ENCODE measurements around the gene FBXO9.

- PRO-cap, 2 experiments, result no peak in any of the 2 experiments
These were observed 4.4 kb upstream of the TMEM14A start for GRCh38 chr6:52666533-52666865.

DNA sequence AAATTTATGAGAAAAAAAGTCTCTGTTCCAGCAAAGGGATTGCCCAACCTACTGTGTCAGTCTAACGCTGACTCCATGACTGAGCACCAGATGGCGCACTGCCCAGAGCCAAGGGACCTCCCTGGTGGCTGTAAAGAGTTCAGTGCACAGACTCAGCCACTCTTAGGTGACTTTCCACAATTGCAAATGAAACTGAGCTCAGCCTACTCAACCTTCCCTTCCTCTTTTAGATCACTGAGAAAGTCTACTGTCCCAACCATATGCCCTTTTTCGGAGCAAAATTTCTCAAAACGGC lies 38.8 kb downstream of the GSTA2 start:
- PRO-cap, 2 experiments, result no peak in any of the 2 experiments

DNA sequence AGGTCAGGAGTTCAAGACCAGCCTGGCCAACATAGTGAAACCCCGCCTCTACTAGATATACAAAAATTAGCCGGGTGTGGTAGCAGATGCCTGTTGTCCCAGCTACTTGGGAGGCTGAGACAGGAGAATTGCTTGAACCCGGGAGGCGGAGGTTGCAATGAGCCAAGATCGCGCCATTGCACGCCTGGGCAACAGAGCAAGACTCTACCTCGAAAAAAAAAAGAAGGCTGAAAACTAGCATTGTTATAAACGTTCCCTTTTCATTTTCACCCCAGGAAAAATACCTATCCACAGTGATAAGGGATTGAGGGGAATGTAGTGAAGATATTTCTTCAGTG lies 9.3 kb downstream of the GSTA4 start:
- PRO-cap, 2 experiments, result no peak in any of the 2 experiments

DNA sequence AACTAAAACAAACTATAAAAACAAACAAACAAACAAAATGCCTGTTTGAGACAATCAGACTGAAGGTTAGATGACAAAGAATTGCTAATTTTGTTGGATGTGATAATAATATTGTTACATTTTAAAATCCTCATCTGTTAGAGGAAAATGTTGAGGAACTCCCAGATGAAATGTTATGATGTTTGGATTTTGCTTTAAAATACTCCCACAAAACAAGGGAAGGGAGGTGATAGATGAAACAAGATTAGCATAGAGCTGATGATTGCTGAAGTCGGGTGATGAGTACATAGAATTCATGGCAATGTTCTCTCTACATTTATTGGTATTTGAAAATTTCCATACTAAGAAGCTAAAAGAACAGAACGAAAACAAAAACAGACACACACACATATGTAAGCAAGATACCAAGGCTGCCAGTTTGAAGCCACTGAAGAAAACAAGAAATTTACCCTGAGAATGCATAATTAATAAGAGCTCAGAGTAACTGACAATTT lies 1.6 kb downstream of the GSTA4 start:
- PRO-cap, 2 experiments, result no peak in any of the 2 experiments

DNA sequence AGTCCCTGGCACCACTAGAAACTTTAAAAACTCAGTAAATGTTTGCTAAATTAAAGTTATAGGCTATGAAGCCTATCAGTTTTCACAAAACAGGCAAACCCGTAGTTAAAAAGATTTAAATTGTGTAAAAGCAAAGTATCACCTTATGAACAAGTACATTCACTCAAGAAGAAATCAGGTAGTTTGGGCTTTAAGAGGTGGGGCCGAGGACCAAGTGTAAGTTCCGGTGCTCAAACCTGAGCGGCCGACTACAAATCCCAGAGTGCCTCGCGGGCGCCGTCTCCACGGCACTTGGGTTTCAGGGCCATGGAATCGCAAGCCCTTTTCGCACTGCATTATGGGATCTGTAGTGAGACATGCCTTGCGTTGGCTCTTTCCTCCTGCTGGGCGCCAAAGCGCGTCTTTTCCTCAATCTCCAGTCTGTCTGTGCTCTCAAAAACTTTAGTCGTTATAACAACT lies 590 bp upstream of the FBXO9 start:
- PRO-cap, 2 experiments, result peak in 2 of 2 experiments; most common plus-strand start position 352 of the sequence (in 2)

DNA sequence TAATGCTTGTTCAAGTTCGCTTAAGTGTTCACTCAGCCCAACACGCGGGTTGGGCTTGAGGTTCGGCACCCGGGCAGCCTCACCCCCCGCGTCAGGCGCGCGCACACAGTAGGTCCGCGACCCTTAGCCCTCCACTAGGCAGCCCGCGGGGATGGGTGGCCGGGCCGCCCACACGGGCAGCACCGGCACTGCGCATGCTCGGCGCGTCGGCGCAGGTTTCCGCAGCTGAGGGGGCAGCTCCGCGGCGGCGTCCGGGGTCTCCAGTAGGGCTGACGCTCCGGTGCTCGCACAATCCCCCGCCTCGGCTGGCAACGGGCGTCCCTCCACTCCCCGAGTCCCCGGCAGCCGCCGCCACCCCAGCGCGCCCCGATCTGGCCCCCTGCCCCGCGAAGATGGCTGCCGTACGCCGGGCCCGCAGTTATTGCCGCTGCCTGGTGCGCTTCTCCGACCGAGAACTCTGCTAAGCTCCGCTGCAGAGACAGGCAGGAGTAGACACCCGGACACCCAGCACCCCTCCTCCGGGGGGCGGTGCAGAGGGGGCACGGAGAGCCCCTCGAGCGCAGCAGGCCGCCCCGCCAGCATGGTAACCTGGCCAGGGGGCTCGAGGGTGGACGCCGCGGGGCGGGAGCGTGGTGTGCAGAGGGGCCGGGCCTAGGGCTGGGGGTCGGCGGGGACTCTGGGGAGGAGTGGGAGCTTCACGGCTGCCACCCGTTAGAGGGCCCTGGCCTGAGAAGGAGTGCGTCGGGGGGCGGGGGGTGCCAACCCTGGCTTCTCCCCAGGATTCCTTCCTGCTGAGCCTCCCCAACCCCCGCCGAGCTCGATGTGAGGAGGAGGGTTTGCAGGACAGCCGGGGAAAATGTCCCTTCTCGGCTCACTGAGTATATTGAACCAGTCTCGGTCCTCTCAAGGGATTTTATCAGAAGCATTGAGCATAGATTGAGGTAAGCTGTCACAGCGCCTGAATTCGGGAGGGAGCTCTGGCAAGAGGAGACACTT lies at the start of gene FBXO9:
FBXO9 (plus strand) TSS at position 195 of the 996 bp plus-strand sequence.
- PRO-cap, 2 experiments, result peak in 2 of 2 experiments; most common plus-strand start position 236 of the sequence (in 2); most common minus-strand start position 172 of the sequence (in 2)

- PRO-cap, 2 experiments, result no peak in any of the 2 experiments
These were observed 36.2 kb downstream of the GCM1 start for GRCh38 chr6:53112316-53112868.

GRCh38 chr6:53216219-53216586 lies 67.6 kb upstream of the GCM1 start:
- PRO-cap, 2 experiments, result no peak in any of the 2 experiments

- PRO-cap, 2 experiments, result no peak in any of the 2 experiments
These were observed 70.5 kb upstream of the GCM1 start for GRCh38 chr6:53219066-53219604.

- PRO-cap, 2 experiments, result no peak in any of the 2 experiments
These were observed 90.3 kb downstream of the ELOVL5 start for GRCh38 chr6:53258222-53259118.

DNA sequence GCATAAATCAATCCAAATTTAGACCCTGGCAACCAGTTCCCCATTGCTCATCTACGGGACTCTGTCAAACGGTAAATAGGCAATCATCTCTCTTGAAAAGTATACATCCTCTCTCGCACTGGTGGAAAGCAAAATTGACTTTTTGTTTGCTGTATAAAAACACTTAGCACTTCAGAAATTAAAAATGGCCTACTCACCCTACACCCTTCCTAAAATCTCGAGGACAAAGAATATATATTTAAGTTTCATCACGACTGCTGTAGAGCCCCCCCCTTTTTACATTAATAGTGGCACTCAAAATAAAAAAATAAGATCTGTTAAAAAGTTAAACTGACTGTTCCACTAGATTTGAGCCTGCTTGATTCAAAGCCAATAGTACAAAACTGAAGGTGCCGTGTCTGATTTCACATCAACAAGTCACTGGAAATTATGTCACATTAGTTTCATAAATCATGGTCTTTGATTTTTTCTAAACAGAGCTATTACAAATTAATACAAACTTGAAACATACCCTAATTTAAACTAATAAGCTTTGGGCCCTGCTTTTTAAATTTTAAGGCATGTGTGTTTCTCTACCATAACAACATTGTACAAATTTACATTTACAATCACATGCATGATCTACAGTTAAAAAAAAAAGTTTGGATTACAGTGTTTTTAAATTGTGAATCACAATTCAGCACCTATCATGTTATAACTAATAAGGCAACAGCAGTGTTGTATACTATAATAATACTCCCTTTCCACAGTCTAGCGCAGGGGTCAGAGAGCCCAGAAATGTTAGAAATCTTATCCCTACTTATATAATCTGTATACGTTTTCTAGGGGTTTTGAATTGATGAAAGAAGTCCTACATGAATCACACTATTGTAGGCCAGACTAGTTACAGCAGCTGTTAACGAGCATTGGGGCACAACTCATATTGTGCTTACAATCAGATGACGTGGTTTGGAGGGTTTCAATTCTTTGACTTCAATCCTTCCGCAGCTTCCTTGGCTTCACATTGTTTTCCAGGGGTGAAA lies 80.3 kb downstream of the ELOVL5 start:
- PRO-cap, 2 experiments, result no peak in any of the 2 experiments

- PRO-cap, 2 experiments, result no peak in any of the 2 experiments
These were observed 14.3 kb downstream of the ELOVL5 start for GRCh38 chr6:53334406-53334978.

- PRO-cap, 2 experiments, result no peak in any of the 2 experiments
These were observed 5.8 kb downstream of the ELOVL5 start for GRCh38 chr6:53342871-53343479.

GRCh38 chr6:53347130-53347736 lies 1.5 kb downstream of the ELOVL5 start:
- PRO-cap, 2 experiments, result no peak in any of the 2 experiments

GRCh38 chr6:53432263-53433217 lies 83.8 kb upstream of the ELOVL5 start:
- PRO-cap, 2 experiments, result no peak in any of the 2 experiments

DNA sequence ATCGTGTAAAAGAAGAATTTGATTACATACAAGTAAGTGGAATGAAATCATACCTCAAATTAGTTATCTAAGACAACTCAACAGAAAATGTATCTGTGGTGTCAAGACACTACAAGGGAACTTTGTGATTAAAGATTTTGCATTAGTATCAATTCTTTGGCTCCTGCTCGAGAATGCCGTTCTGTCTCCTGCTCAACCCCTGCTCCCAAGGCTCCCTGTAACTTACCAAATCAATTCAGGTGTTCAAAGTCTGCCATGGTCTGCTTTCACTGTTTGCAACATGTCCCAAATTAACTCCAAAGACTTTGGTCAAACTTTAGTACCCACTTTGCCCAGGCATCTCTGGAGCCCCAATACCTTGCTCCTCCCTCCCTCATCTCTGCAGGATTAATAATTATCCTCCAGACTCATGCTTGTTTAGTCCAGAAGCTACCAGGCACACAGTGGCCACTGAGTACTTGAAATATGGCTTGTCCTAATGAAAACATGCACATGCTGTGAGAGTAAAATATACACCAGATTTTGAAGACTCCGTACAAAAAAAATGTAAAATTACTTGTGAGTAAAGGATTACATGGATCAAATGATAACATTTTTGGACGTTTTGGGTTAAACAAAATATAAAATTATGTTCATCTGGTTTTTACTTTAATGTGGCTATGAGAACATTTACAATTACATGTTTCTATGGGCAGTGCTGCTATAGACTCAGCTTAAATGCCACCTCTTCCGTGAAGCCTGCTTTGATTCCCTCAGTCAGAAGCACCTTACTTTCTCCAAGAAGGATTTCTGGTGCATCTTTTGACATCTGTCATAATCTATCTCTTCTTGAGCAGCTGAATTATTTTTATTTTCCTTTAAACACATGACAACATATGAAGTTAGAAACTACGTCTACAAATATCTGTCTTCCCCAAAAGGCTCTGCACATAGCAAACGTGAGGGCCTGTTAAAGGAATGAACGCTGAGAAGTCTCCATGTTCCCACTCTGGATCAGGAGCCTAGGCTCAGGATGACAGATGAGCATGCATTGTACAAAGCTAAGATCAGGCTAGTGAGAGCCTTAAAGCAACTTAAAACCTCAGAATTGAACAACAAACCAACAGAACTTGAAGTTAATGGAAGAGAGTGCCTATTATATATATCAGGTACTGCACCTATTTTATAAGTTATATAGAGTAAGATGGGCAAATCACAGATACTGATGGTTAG lies 30.0 kb downstream of the GCLC start:
- PRO-cap, 2 experiments, result no peak in any of the 2 experiments

DNA sequence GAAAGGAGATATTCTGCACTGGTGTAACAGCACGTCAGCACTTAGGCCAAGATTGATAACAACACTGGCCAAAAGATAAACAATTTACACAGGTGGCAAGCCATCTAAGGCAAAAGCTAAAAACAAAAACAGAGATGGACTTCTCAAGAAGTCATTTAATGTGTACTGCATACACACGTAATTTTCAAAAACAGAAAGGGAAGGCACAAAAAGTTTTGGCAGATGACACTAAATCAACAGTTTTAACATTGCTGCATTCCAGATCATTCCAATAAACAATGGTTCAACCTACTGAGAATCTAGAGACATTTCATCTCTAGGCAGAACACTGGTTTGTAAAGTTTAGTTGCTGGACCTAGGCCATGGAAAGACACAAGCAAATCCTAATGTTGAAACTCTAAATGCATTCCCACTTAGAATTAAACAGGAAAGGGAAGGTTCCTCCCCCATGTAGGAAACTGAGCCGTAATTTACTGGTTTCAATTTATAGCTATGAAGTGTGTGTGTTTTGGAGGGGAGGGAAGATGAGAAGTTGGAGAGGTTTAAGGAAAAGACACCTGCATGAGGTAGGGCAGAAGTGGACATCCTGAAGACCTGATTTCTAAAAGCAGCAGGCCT lies 1.3 kb downstream of the GCLC start:
- PRO-cap, 2 experiments, result no peak in any of the 2 experiments

DNA sequence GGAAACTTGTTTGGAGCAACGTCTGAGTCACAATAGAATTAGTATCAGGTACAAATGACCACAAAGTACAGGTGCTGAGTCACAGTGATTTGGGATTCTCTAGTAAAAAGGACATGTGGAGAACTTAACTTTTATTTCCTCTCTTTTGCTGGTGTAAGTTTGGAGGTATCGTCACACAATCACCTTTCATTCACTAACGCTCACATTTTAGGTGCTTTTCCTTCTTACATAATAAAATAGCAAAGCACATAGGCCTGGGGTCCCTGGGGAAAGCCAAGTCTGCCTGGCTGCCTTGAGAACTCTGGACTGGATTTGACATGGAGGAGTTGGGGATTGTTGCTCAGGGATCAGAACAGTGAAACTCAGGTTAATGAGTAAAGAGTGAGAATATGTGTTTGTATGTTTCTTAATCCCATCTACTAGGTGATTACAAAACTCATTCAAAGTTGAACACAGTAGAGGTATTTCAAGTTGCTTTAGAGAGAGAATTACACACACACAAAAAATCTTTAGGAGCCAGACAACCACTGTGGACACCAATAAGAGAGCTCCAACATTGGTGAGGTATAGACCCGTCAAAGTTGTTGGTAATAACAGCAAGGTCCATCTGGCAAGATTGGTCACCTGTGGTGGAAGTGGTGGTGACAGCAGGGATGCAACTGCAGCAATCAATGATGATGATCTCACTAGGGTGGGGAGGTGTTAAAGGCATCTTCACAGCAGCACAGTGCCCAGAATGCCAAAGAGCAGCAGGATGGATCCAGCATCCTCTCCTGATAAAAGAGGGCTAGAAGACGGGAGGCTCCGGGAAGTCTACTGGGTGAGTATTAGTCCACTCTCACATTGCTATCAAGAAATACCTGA lies 49.3 kb downstream of the KLHL31 start:
- PRO-cap, 2 experiments, result no peak in any of the 2 experiments

GRCh38 chr6:53795221-53795561 lies 386 bp downstream of the LRRC1 start:
- PRO-cap, 2 experiments, result no peak in any of the 2 experiments

- PRO-cap, 2 experiments, result no peak in any of the 2 experiments
These were observed 17.0 kb downstream of the LRRC1 start for GRCh38 chr6:53811762-53812295.